ReNcell CX (cell line): Measurements from ENCODE around the genes MRPL9, S100A10, LCE1B and LORICRIN.

GRCh38 chr1:151306098-151306354 is 21.2 kb downstream of the PI4KB start:
- PRO-cap, result no peak

DNA sequence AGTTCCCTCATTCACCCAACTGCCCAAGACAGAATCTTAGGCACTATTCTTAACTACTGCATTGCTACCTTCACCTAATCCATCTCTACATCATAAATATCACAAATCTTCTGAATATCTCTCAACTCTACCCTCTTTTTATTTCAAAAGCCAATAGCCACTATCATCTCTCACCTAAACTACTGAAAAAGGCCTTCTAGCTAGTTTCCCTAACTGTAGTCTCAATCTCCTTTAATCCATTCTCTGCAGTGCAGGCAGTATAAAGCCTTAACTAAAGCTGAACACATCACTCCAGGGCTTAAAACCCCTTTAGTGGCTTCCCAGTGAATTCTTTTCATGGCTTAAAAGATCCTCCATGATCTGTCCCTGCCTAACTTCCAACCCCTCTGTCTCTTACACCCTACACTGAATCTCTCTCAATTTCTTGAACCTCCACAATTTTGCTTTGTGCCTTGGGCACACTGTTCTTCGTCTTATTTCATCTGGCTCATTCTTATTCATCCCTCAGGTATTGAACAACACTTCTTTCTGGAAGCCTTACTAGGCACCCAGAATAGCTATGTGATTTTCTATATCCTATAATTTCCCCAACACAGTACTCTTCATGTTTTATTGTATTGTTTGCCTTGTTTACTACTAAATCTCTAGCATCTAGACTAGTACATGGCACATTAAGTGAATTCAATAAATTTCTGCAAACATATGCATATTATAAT is 11.6 kb downstream of the PSMB4 start:
- PRO-cap, result no peak

GRCh38 chr1:151503056-151503549 is 8.1 kb upstream of the CGN start:
- PRO-cap, result no peak

- PRO-cap, result no peak
These were observed 1.2 kb upstream of the CGN start for GRCh38 chr1:151509847-151510499.

- PRO-cap, result no peak
These were observed 1.6 kb downstream of the TUFT1 start for GRCh38 chr1:151541735-151542150.

DNA sequence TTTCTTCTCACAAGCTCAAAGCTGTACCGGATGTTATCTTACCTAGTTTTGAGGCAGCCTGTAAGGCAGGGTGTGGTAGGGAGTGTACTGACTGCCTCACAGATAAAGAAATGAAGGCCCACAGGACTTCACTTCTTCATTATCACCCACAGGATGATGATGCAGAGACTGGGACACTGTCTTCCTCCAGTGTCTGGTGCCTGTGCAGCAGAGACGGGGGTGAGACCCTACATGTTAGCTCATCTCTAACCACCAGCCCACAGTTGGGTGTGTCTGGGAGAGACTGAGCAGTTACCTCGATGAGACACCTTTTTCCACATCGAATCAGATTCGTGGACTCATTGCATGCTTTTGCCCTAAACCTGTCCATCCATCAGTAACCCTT is 28.7 kb downstream of the TUFT1 start:
- PRO-cap, result no peak

GRCh38 chr1:151612664-151613228 is 896 bp downstream of the SNX27 start:
- PRO-cap, result unidirectional peak, minus-strand start at chr1:151612982

DNA sequence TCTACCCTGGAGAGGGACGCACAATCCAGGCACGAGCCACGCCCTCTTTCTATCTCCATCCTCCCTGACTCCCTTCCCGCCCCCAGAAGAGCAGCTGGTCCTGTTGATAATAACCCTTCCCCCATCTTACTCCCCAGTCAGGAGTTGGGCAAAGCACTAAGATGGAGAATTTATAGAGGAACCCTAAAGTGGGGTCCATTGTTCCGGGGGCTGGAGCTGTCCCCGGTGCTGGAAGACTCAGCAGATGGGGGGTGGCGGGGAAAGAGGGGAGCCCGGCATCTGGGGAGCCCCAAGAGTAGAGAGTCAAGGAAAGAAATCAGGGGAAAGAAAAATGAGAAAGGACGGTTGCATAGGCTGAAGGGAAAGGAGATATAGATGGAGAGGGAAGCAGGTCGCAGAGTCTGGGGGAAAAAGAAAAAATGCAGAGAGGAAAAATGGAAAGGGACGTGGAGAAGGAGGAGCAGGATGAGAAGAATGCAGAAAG is 327 bp upstream of the CELF3 start:
- PRO-cap, result no peak

DNA sequence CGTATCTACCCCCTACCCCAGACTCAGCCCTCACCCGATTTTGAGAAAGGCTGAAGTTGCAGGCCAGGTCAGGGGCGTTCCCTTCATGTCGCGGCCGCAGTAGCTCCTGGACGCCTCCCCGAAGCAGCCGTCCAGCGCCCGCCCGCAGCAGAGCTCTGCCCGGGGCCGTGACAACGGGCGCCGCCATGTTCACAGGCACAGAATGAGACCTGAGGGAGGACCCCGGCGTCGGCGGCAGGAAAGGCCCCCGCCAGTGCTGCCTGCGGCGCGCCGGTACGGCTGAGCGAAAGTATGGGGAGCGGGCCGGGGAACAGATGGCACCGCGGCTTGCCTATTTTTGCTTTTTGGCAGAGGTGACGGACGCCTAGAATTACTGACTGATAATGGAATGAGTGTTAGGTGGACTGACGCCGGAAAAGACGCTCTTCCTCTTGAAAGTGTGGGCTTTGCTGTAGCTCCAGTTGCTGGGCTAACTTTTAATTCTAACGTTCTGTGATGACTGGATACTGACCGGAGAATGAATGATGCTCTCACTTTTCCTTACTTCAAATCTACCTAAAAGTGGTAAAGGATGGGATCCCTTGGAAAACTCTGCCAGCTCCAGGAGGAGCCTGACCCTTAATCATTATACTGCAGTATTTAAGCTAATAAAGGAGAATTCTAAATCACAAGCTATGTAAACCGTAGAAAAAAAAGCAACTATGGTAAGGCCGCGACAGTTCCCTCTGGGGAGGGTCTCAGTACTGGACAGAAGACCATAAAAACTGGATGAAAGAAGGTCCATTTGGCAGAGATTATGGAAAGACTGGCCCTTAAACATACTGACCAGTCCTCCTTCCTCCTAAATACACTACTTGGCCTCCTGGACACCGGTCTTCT is at the start of gene MRPL9:
TSS of gene MRPL9 (minus strand) at position 204 of the 879 bp plus-strand sequence.
- PRO-cap, result bidirectional peak, plus-strand start at position 292 of the sequence, minus-strand start at position 198 of the sequence

DNA sequence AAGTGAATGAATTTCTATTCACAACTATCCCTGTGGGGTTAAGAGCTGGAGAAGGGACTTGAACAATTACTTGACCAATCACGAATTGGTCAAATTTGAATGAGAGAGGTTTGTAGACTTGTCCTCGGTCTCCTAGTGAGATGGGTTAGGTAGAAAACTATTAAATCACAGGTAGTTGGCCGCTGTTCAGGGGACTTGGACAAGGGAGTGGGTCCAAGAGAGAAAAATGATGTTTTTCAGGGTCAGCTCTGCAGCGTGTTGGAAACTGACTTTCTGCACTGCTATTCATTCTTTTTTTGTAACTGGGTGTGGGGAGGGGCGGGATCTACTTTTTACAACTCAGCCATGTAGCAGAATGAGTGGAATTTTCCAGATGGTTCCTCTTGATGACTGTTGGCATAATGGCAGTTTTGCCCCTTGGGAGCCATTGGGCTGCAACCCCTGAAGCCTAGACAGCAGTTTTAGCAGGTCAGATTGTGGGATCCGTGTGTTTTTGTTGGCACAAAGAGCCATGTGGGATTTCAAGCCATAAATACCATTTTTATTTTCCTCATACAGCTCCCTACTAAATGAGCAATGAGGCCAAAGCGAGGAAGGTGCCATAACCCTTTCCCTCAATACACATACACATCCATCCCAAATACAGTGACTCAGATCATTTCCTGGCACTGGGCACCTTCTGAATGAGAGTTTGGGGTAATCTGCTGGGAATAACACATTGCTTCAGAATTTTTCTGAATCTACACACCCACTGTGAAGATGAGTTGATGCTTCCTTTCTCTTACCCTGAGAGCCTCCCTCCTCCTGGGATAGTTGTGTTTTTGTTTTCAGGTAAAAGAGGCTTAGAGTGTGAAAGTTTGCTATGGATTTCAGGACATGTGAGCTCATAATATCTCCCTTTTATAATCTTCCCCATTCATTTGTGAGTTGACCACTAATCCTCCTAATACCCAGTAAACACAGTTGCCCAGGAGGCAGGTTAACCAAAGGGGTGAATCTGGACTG is 13.3 kb downstream of the S100A10 start:
- PRO-cap, result no peak

- PRO-cap, result no peak
These were observed 2.7 kb downstream of the S100A10 start for GRCh38 chr1:151990830-151991423.

- PRO-cap, result bidirectional peak, plus-strand start at chr1:151993846, minus-strand start at chr1:151993806; bidirectional peak, plus-strand start at chr1:151994241, minus-strand start at chr1:151994027
These were observed at the start of gene S100A10 for GRCh38 chr1:151993584-151994201. S100A10 (minus strand) TSS chr1:151993859.

DNA sequence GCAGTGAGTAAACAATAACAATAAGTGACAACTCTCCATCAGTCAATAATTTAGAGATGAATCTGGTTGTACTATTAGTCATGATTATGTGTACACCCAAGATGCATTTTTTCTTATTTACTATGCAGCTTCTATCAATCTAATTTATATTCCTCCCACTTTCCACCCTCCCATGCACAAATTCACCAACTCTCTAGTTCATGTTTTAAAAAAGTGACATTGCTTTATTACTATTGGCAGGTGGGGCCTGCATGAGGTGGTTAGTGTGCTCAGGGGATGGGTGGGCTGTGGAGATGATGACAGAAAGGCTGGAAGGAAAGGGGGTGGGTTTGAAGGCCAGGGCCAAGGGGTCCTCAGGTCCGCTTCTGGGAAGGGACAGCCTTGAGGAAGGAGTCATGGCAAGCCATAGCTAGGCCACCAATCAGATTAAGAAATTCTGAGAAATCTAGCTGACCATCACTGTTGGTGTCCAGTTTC is 4.5 kb downstream of the S100A11 start:
- PRO-cap, result no peak

GRCh38 chr1:152811560-152812150 is at the start of gene LCE1B:
LCE1B (plus strand) TSS chr1:152811971.
- PRO-cap, result no peak

- PRO-cap, result no peak
These were observed at the start of gene LORICRIN for GRCh38 chr1:153259557-153260087. LORICRIN (plus strand) TSS chr1:153259687.

GRCh38 chr1:153292477-153293514 is 20.0 kb downstream of the PGLYRP3 start:
- PRO-cap, result no peak

DNA sequence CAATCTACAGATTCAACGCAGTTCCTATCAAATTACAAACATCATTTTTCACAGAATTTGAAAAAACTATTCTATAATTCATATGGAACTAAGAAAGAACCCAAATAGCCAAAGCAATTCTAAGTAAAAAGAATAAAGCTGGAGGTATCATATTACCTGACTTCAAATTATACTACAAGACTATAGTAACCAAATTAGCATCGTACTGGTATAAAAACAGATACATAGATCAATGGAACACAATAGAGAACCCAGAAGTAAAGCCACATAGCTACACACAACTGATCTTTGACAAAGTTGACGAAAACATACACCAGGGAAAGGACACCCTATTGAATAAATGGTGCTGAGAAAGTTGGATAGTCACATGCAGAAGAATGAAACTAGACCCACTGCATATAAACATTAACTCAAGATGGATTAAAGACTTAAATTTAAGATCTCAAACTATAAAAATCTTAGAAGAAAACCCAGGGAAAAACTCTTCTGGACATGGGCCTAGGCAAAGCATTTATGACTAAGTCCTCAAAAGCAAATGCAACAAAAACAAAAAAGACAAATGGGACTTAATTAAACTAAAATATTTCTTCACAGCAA is 13.9 kb downstream of the PGLYRP4 start:
- PRO-cap, result no peak

GRCh38 chr1:153390055-153390350 is 870 bp downstream of the S100A8 start:
- PRO-cap, result no peak

GRCh38 chr1:153490152-153491234 is 30.0 kb upstream of the S100A7 start:
- PRO-cap, result no peak

DNA sequence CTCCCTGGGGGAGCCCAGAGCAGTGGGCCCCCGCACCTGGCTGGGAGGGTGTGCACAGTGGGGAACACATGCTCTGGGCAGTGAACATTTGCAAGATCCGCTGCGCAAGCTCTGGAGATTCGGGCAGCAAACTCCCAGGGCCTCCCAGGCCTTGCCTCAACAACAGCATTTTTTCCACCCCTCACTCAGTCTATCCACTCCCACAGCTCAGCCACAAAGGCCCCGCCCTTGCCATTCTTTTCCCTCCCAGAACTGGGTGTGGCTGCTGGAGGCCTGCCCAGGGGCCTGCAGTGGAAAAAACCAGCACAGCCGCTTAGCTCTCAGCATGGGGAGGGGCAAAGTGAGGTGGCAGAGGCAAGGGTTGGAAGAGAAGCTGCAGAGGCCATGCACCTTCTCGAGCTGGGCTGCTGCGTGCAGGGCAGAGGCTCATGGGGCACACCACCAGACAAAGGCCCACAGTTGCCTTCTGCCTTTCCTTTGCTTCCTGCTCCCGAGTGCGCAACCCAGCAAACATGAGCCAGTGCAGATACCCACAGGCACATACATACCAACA is 608 bp downstream of the S100A4 start:
- PRO-cap, result no peak